ENCODE measurements around a stretch of chr18.

DNA sequence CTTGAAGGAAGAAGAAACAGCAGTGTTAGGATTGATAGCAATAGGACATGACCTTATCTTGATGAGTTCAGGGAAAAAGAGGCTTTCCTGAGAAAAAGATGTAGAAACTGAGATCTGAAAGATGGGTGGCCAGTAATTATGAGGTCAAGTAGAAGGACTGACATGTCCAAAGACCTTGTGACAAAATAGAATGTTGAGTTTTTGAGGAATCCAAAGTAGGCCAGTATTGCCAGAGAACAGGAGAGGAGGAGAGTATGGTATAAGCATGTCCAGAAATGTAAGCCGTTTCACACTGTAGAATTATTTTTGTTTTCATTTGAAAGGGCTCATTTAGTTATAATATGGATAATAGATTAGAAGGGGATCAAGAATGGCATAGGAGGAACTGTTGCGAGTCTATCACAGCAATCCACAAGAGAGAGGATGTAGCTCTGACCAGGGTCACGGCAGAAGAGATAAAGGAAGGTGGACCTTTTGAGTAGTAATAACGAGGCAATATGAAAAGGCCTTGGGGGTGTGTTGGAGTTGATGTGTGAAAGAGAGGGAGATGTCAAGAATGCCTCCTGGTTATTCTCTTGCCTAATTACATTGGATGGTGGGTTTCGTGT is 104.9 kb downstream of the ARHGAP28 start:
- PRO-cap = no peak

DNA sequence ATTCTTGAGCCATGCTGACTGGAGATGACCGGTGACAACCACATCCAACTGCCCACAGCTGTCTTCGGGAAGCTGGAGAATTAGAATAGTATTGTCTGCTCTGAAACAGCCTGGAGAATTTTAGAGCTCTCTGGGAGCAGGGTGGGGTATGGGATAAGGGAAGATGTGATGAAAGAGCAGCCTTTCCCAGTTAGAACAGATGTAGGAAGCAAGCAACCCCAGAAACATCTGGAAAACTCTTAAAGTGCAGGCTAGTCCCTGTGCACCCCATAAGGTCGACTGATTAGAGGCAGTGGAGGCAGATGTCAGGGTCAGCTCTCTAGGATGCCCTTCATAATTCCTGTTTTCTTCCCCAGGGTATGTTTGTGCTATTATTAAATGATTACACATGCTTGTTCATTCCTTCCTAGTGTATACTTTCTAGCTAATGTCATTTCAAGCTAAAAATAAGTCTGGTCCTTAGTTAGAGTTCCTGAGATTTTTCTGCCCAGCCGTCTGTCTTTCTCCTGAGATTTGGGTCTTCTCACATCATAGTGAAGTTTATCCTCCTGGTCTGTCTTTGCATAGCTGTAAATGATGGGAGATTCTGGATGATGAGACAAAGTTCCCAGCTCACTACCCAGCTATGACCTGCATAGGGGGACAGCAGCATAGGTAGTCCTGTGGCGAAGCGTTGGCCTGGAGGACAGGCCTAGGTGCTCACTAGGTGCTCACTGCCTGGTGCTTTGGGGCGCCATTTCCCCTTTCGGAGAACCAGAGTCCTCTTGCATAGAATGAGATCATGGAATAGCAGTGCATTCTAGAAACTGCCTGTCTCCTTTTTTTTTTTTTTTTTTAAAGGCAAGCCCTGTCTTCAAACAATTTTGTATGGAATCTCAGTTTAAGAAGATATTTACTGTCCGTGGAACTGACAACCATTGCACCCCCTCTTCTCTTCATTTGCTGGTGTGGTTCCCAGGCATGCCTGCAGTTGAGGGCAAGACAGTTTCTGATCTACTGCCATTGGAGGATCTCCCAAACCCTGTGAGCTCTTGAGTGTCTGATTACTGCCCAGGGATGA is 41.9 kb downstream of the PTPRM start:
- PRO-cap = no peak

- PRO-cap = no peak
These were observed 236.9 kb downstream of the PTPRM start for GRCh38 chr18:7803947-7804455.

DNA sequence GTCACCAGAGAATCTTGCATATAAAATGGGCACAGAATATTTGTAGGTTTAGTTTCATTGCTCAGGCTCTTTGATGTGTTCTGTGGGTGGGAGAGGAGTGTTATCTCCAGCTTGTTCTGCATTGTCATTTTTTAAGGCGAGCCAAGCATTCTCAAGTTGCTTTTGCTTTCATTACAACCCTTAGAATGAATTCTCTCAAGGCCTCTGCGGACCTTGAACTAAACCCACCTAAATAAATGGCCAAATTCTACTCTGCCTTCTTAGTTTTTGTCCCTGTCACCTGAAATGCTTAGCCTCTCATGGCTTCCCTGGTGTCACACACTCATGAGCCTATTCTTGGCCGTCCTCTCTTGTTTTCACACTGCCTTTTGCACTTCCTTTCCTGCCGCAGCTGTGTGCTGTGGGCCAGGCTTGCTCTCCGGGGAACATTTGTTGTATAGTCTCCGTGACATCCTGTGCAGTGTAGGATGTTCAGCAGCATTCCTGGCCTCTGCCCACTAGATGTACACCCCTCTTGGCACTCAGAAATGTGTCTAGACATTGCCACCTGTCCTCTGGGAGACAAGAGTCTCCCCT is 255.5 kb downstream of the PTPRM start:
- PRO-cap = no peak

DNA sequence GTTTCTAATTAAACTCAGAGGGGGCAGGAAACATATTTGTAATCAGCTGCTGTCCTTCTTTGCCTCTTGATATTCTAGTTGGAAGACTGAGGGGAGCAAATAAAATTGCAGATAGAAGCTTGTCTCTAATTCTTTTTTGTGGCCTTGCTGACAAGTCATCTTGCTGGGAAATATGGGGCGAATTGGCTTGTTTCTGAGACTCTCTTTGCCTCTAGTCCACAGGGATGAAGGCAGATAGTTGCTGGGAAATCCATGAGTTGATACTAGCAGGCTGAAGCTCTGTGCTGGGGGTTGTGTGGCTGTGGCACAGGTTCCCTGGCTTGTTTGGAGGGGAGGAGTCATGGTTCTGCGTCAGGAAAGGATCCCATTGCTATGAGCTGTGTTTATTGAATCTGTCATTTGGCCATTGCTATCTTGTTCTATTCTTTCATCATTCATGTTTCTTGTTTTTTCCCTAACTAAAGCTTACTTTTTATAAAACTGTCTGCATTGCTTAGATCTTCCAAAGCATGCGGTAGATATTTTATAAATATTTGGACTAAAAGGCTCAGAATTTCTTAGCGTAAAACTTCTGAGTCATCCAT is 335.2 kb downstream of the PTPRM start:
- PRO-cap = no peak

DNA sequence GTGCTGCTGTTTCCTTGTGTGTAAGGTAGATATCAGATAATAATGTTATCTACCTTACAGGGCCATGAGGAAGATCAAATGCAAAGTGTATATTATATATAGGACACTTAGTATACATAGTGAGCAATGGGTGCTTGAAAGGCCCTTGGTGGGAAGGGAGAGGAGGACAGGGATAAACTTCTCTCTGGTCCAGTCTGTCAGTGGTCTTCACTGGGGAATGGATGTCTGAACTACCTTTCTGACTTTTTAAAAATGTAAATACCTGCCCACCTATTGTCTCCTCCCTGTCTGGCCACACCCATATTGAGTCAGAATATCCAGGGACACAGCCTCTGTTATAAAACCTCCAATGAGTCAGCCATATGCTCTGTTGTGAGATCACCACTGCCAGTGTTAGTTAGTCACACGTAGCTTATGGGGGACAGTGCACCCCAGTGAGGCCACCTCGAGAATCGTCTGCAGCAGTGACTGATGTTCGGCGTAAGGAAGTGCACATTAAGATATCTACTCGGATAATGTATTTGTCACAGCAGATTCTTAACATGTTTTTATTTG is 383.5 kb downstream of the PTPRM start:
- PRO-cap = no peak

GRCh38 chr18:7967460-7967912 is 400.4 kb downstream of the PTPRM start:
- PRO-cap = no peak

DNA sequence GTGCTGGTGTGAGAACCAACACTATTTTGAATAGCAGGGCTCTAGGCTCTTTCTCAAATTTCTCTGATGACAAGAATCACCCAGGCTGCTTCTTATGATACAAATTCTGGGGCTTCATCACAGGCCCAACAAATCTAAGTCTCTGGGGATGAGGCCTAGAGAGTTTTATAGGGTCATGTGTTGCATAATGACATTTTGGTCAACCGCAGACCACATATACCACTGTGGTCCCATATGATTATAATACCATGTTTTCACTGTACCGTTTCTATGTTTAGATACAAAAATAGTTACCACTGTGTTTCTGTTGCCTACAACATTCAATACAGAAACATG is 485.0 kb downstream of the PTPRM start:
- PRO-cap = no peak

- PRO-cap = no peak
These were observed 509.2 kb downstream of the PTPRM start for GRCh38 chr18:8076262-8076807.

GRCh38 chr18:8113499-8113901 is 495.7 kb upstream of the RAB12 start:
- PRO-cap = no peak

DNA sequence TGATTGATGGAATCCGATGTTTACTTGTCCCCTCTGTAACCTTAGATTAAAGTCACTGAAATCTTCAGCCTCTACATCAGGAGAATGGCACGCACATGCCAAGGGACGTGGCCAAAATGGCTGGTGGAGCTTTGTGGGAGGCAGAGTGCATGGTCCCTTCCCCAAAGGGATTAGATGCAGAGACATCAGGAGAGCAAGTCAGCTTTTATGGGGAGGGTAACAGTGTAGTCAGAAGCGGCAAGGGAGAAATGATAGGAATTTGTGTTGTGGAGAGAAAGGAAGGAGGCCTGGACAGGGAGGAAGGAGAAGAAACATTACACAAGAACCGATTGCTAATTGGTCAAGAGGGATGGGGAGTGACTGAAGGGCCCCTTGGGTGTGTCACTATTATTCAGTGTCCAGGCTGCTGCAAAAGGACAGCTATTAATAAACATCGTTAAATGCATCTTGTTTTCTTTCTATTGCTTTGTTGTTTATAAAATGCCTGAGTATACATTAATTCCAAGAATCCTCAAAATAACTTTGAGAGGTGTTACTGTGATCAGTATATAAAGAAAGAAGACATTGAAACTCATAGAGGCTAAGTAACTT is 267.3 kb upstream of the RAB12 start:
- PRO-cap = no peak

- PRO-cap = no peak
These were observed 231.1 kb upstream of the RAB12 start for GRCh38 chr18:8378146-8378449.

GRCh38 chr18:8609600-8610394 is 560 bp downstream of the RAB12 start:
- PRO-cap = no peak

- PRO-cap = no peak
These were observed 2.9 kb downstream of the RAB12 start for GRCh38 chr18:8612015-8612697.

- PRO-cap = no peak
These were observed 4.4 kb downstream of the RAB12 start for GRCh38 chr18:8613559-8614157.

GRCh38 chr18:8614973-8615214 is 5.7 kb downstream of the RAB12 start:
- PRO-cap = no peak

GRCh38 chr18:8625553-8626082 is 16.4 kb downstream of the RAB12 start:
- PRO-cap = no peak

DNA sequence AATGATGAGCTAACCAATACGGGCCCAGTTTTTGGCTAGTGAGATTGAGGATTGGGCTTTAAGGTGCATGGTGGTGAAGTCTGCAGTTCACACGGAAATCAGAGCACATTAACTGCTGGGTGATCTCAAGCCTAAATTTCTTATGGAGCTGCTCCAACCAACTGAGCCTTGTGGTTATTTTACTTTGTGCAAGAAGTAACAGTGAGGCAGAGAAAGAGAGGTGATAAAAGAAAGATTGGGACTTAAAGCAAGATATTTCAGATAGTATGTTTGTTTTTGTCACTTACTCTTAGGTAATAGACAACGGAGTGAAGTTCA is 2.4 kb downstream of the MTCL1 start:
- PRO-cap = no peak

DNA sequence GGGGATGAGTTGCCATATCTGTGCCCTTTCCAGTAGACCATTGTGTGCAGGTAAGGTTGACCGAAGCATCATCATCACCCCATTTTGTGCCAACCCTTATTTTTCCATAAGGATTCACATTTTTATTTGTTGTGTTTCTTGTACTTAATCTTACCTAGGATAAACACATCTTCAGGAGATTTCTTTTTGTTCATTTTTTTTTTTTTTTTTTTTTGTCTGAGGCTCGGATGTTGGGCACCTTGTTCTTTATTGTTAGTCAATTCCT is 11.0 kb downstream of the MTCL1 start:
- PRO-cap = no peak

DNA sequence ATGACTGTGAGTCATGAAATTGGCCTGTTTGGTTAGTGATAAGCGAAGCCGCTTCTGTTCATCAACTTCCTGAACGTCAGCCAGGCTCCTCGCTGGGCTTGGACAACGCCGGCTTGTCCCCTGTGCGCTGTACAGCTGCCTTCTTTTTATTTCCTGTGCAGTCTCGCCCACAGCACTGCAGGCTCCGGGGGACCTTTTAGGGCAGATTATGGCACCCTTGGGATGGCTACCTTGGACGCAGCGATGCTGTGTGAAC is 25.1 kb downstream of the MTCL1 start:
- PRO-cap = no peak

Measured in pulmonary lymph node (tissue), 1 donor.